Mammary epithelial cell (primary cell): ENCODE results near the genes PHKG1, CHCHD2, ZNF479 and ZNF679.

DNA sequence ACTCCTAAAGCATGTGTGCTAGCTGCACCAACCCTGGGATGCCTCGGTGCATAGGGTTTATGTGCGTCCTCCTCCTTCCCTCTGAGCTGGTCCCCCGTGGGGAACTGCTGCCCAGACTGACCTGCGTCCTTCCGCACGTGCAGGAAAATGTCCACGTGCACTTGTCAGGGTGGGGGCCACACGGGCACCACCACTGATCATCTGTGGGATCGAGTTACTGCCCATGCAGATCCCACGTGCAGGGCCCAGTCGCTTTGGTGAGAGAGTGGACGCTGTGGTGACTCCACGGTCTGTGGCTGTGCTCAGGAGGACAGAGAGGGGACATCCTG is 59.6 kb downstream of the EGFR start:
- CAGE, long polyA plus RNA = no peak
- RRBS = no CpG with 5 or more reads among the region's 13 CpGs

DNA sequence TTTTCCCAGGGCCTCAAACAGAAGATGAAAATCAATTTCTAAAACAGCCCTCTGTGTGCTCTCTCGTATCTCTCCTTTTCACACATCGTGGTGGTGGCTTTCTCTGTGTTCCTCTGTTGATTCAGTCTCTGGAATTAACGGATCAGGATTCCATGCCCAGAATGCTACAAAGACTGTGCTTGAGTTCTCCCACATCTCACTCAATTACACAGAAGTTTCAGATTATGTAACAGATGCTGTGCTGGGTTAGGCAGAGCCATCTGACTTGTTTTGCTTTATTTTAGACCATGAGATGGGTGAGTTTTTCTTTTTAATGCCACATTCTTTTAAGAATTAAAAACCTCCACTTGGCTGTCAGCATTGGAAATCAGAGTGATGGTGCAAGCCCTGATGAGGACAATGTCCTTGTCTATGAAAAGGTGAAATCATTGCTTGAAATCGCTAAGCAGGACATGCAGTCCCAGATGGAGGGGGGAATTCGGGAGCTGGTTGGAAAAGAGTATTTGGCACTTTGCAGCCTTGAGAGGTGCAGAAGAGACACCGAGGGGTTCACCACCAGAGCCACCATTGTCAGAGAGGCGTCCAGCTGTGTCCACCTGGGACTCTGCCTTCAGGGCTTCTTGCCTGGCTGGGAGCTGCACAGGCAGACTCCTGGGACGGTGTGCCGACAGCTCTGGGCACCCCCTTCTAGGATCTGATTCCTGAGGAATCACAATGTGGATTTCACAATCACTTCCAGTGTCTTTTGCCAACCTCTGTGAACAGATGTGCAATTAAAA is 80.4 kb downstream of the EGFR start:
- CAGE, long polyA plus RNA = no peak
- RRBS = no CpG with 5 or more reads among the region's 9 CpGs

- CAGE, long polyA plus RNA = no peak
- RRBS = no CpG with 5 or more reads among the region's 9 CpGs
Measured at GRCh38 chr7:55109238-55110229, 90.7 kb downstream of the EGFR start.

DNA sequence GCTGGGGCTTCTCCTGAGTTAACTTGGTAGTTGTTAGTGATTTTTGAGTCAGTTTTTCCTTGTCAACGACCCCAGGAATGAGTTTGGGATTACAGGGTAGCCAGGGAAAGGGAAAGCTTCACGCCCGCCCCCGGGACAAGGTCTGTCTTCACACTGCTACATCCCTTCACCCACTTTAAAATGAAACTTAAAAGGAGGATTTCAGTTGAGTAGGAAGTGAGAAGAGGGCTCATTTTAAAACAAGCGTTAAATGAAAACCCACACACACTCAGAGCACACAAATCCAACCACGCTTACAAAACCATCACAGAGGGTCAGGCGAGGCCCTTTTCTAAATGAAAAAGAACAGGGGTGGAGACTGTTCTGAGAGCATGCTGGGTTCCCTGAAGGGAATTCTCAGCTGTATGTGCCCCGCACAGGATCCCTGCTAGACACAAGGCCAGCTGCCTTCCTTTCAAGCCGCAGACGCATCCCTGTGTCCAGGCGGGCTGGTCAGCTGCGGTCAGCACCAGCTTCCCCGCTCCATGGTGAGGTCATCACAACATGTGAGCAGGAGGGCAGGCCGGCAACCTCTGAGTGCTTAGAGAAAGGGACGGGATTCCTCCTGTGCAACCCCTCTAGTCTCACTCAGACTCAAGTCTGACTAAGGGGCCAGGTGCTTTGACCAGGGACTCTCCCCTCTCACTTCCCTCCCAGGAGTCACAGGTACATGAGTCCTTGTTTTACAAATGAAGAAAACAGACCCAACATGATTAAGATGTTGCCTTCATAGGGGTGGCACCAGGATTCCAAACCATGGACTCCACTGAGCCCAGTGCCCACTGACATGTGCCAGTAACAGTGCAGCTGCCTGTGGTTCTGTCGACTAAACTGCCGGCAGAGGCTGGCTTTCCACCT is 111.8 kb downstream of the EGFR start:
- CAGE, long polyA plus RNA = no peak
- RRBS = no CpG with 5 or more reads among the region's 17 CpGs

DNA sequence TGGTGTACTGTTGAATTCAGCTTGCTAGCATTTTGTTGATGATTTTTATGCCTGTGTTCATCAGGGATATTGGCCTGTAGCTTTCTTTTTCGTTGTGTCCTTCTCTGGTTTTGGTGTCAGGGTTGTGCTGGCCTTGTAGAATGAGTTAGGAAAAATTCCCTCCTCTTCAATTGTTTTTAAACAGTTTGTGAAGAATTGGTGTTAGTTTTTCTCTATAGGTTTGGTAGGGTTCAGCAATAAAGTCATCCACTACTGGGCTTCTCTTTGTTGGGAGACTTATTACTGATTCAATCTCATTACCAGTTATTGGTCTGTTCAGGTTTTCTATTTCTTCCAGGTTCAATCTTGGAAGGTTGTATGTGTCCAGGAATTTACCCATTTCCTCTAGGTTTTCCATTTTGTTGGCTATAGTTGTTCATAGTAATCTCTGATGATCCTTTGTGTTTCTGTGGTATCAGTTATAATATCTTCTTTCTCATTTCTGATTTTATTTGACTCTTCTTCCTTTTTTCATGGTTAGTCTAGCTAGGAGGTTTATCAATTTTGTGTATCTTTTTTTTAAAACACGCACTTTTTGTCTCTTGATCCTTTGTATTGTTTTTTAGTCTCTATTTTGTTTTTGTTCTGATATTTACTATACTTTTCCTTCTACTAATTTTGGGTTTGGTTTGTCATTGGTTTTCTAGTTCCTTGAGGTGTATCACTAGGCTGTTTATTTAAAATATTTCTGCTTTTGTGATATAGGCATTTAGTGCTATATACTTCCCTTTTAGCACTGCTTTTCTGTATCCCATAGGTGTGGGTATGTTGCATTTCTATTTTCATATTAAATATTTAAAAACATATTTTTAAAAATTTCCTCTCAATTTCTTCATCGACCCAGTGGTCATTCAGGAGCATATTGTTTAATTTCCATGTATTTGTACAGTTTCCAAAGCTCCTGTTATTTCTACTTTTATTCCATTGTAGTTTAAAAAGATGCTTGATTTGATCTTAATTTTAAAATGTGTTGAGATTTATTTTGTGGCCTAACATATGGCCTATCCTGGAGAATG is 94.4 kb downstream of the LANCL2 start:
- CAGE, long polyA plus RNA = no peak
- RRBS = no CpG with 5 or more reads among the region's 3 CpGs

- CAGE, long polyA plus RNA = no peak
- RRBS = no CpG with 5 or more reads among the region's 7 CpGs
Measured at GRCh38 chr7:55470347-55470909, 101.9 kb downstream of the VOPP1 start.

- CAGE, long polyA plus RNA = no peak
- RRBS = no CpG with 5 or more reads among the region's 14 CpGs
Measured at GRCh38 chr7:55476552-55477390, 95.5 kb downstream of the VOPP1 start.

DNA sequence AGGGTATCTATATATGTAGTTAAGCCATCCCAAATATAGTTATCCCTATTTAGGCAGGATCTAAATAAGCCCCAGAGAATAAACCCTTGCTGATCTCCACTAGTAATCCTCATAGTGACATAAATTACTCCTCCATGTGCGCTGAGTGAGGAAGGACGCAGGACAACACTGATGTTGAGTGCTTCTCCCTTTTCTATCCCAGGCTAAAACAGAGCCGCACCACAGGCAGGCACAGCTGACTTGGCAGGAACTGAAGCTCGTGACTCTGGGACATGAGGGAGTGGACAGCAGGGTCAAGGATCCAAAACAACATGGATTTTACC is 46.0 kb downstream of the VOPP1 start:
- CAGE, long polyA plus RNA = no peak
- RRBS = no CpG with 5 or more reads among the region's 4 CpGs

DNA sequence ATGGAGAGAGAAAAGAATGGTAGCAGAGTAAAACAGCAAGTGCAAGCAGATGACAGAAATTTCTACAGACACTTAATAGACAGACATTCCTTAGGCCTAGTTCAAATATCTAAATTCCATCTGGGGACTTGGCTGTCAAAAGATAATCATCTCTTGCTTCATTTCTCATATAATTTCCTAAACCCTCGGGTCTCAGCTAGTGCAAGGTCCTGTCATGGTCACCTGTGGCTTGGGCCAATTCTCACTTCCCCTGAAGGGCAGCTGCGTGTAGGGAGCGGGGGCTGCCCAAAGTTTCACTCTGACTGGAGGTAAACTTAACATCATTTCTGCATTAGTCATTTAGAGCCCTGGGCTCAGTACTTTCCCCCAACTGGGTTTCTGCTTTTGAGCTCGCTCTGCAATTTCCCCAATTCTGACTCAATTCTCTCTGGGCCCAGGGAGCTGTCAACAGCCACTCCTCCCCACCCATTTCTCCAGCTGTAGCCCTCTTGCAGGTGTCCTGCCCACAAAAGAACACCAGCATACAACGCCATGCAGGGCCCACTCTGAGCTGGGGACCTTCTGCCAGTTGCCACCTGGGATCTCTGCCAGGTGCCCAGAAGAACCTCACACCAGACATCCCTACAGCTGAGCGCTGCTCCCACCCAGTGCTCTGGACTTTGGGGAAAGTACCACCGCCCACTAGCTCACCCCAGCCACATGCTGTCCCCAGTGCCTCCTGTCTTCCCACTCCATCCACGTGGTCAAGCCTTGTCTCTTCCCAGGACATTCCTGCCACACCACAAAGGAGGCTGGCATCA is 38.0 kb downstream of the VOPP1 start:
- CAGE, long polyA plus RNA = no peak
- RRBS = no CpG with 5 or more reads among the region's 8 CpGs

DNA sequence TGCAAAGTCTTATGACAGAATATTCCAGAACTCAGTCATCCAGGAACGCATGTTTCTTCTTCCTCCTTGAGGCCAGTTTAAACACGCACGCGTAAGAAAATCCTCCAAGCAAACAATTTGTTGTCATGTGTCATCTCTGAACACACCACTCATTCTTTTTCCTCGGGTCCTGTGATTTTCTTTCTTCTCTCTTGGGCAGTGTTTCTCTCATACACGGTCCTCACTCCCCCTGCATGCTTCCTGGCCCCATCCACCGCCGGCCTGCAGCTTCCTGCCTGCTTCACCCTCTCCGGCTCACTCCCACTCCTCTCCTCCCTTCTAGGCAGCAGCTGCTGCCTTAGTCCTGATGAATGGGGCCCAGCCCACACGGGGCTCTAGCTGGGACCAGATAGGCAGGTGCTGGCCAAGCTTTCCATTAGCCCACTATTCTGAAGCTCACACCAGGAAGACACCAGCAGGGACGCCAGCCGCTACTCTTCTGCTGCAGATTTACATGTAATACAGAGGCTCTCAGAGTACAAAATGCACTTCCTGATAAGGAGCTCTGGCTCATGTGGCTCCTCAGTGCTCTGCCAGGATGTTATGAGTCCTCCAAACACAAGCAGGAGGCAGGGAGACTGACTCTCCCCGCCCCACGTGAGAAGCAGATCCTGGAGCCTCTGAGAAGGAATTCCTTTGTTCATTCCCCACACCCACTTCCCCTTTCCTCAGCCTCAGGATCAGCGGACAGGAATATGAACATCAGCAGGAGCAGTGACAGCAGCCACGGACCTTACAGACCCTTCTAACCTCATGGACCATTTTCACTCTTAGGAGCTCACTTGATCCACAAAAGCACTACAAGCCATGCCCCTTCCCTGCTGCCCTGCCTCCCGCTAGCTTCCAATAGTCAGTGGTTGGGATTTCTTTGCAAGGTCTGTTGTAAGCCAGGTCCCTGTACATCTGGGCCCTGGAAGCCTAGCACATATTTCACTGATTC is 117.0 kb upstream of the VOPP1 start:
- CAGE, long polyA plus RNA = no peak
- RRBS = no CpG with 5 or more reads among the region's 17 CpGs

- CAGE, long polyA plus RNA = no peak
- RRBS = no CpG with 5 or more reads among the region's 10 CpGs
Measured at GRCh38 chr7:55965852-55966365, 1.5 kb downstream of the NIPSNAP2 start.

- CAGE, long polyA plus RNA = no peak
- RRBS = no CpG with 5 or more reads among the region's 18 CpGs
Measured at GRCh38 chr7:56052453-56053065, 994 bp downstream of the CCT6A start.

DNA sequence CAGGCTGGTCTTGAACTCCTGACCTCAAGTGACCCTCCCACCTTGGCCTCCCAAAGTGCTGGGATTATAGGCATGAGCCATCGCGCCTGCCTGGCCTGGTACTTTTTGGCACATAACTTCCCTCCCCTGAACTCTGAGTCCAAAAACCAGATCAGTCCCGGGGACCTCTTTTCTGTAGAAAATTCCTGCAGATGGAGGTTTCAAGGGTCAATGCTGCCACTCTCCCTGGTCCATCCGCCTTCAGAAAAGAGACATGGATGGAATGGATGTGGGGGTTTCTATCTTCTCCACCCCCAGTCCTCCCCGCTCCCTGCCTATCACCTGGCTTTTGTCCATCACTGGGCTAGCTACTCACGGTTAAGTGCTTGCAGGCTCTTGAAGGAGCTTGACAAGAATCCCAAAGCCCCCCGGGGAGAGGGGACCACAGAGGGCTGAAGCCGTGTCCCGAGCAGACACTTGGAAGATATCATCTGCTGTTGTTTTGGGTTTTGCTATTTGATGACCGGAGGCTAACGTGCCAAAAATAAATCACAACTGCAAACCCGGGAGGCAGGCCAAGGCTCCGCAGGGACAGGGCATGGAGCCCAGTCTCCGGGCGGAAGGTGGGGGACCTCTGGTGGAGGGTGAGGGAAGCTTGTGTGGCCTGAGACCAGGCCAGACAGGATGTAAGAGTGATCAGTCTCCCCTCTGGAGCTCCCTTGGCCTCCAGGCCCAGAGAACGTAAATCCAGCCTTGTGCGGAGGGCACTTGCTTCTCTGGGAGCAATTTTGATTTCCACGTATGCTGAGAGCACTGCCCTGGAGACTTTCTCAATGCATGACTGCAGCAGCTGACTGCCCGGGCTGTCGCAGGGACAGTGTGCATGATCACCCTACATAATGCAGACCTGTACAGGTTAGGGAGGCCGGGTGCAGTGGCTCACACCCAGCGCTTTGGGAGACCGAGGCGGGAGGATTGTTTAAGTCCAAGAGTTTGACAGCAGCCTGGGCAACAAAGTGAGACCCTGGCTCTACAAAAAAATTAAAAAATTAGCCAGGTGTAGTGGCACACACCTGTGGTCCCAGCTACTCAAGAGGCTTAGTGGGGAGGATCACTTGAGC is at the start of gene PHKG1:
Gene PHKG1 (minus strand): TSS at position 472 of the 1,100 bp plus-strand sequence.
- CAGE, long polyA plus RNA = no peak
- RRBS = 22% methylated on average over 9 of the region's 24 CpGs

- CAGE, long polyA plus RNA = no peak
- RRBS = 1% methylated on average over 6 of the region's 60 CpGs
Measured at GRCh38 chr7:56105872-56106836, at the start of gene CHCHD2. Gene CHCHD2 (minus strand): TSS chr7:56106476.

DNA sequence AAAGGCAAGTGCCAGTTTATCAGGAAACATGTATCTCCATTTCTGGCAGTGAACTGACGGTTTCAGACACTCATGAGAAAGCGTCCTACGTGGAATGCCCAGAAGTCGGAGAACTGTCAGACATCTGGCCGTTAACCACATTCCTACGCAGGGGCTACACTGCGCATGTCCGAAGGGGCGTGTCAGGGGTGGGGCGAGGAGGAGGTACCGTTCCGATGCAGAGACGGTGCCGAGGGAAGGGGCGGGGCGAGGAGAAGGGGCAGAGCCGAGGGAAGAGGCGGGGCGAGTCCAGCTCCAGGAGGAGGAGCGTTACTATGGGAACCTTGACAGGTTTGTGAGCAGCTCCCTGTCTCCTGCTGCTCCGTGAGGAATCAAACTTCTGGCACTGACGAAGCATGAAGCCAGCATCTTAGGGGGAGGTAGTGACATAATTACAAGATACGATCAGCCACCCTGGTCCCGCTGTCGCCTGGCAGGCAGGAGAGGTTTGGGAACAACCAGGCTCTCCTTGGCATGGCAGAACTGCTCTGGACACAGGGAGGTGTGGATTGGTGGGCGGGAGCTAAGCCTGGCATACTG is 367.0 kb upstream of the NUPR2 start:
- CAGE, long polyA plus RNA = no peak
- RRBS = no CpG with 5 or more reads among the region's 26 CpGs

DNA sequence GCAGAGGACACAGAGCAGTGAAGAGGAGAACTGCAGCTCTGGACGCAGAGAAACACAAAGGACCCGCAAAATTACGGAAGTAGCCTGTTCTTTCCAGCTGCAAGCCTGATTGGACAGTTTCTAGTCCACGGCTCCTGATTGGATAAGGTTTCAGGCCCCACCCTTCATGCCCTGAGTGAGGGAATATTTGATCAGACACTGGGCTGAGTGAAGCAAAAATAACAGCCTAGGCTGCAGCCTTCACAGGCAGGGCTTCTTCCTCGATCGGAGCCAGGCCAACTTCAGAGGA is at the start of gene ZNF479:
Gene ZNF479 (minus strand): TSS at position 60 of the 289 bp plus-strand sequence.
- CAGE, long polyA plus RNA = no peak
- RRBS = no CpG with 5 or more reads among the region's 6 CpGs

DNA sequence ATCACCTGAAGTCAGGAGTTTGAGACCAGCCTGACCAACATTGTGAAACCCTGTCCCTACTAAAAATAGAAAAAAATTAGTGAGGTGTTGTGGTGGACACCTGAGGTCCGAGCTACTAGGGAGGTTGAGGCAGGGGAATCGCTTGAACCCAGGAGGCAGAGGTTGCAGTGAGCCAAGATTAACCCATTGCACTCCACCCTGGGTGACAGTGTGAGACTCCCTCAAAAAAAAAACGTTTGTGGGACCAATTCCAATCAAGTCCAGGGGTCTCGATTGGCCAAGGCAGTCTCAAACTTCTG is 333.6 kb downstream of the ZNF716 start:
- CAGE, long polyA plus RNA = no peak
- RRBS = no CpG with 5 or more reads among the region's 4 CpGs

DNA sequence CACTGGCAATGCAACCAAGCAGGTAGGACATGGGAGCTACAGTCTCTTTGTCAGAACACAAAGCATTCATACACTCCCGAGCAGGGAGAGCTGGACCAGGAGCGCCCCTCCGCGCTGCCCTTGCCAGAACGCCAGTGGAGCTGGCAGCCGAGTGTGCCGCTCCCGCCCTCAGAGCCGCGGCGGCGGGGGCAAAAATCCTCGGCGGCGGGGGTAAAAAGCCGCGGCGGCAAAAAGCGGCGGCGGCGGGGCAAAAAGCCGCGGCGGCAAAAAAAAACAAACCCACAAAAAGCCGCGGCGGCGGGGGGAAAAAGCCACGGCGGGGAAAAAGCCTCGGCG is 418.0 kb downstream of the ZNF716 start:
- CAGE, long polyA plus RNA = no peak
- RRBS = no CpG with 5 or more reads among the region's 33 CpGs

DNA sequence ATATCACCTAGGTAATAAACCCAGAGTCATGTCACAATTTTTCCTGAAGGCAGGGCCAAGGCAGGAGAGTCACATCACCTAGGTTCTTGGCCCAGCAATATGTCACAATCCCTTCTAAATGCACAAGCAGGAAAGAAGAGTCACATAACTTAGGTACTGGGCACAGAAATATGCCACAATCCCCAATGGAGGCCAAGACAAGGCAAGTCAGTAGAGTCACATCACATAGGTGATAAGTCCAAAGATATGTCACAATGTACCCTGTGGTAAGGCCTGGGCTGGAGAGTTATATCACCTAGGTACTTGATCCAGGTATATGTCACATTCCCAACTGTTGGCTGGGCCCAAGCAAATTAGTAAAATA is at the start of gene ZNF679:
Gene ZNF679 (plus strand): TSS at position 299 of the 364 bp plus-strand sequence.
- CAGE, long polyA plus RNA = no peak

- CAGE, long polyA plus RNA = no peak
- RRBS = no CpG with 5 or more reads among the region's 56 CpGs
Measured at GRCh38 chr7:64569046-64569936, 6.4 kb upstream of the ZNF680 start.